ENCODE measurements around a stretch of chr11.

- PRO-cap = no peak
- RAMPAGE, long total RNA = no peak
These were observed 108.3 kb upstream of the PARVA start for GRCh38 chr11:12268950-12269533.

- PRO-cap = no peak
- RAMPAGE, long total RNA = no peak
These were observed 56.1 kb upstream of the PARVA start for GRCh38 chr11:12321247-12321744.

GRCh38 chr11:12329105-12329620 lies 48.2 kb upstream of the PARVA start:
- PRO-cap = no peak
- RAMPAGE, long total RNA = no peak

DNA sequence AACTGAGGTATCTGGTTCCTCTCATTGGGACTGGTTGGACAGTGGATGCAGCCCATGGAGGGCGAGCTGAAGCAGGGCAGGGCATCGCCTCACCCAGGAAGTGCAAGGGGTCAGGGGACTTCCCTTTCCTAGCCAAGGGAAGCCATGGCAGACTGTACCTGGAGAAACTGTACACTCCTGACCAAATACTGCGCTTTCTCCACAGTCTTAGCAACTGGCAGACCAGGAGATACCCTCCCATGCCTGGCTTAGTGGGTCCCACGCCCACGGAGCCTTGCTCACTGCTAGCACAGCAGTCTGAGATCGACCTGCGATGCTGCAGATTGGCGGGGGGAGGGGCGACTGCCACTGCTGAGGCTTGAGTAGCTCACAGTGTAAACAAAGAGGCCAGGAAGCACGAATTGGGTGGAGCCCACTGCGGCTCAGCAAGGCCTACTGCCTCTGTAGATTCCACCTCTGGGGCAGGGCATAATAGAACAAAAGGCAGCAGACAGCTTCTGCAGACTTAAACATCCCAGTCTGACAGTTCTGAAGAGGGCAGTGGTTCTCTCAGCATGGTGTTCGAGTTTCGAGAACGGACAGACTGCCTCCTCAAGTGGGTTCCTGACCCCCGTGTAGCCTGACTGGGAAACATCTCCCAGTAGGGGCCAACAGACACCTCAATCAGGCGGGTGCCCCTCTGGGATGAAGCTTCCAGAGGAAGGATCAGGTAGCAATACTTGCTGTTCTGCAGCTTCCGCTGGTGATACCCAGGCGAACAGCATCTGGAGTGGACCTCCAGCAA lies 11.1 kb upstream of the PARVA start:
- PRO-cap = no peak
- RAMPAGE, long total RNA = no peak

DNA sequence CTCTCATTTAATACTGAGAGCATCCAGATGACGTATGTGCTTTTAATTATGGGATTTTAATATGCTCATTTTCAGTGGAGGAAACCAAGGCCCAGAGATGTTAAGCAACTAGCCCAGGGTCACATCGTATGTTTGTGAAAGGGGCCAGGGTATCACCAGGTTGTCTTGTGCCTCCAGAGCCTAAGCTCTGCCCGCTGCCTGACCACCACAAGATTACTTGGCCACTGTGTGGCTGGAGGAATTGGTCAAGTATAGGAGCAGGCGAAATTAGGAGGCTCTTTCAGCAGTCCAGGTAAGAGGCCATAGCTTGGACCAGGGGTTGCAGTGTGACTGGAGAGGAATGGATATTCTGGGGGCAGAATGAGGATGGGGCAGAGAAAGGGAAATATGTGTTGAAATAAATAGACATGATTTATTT lies 49.2 kb downstream of the PARVA start:
- PRO-cap = no peak
- RAMPAGE, long total RNA = no peak

GRCh38 chr11:12529404-12530216 lies 144.6 kb upstream of the TEAD1 start:
- PRO-cap = no peak
- RAMPAGE, long total RNA = no peak

DNA sequence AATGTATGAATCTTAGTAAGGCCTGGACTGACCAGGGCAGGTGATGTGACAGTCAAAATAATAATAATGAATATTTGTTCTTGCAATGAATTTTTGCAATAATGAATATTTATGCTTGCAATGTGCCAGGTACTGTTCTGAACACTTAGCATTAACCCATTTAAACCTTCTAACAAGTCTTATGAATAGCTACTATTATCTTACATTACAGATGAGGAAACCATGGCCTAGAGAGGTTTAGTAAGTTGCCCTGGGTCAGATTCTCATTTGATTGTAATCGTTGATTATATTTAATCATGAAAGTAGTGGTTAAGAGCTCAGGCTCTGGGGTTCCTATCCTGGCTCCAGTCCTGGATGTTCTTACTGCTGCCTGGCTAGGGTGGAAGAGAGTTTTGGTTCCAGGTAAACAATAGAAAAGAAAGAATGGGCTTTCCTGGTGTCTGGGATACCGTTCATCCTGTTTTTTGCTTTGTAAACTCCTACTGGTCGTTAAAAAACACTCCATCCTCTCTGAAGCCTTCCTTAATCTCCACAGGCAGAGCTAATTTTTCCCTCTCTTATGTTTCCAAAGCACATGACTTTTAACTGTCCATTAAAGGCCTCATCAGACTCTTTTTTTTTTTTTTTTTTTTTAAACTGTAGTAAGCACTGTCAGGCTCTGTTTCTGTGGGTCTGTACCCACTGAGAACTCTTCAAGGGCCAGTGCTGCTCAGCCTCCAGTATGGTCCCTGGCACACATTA lies 103.9 kb downstream of the TEAD1 start:
- PRO-cap = no peak
- RAMPAGE, long total RNA = no peak

DNA sequence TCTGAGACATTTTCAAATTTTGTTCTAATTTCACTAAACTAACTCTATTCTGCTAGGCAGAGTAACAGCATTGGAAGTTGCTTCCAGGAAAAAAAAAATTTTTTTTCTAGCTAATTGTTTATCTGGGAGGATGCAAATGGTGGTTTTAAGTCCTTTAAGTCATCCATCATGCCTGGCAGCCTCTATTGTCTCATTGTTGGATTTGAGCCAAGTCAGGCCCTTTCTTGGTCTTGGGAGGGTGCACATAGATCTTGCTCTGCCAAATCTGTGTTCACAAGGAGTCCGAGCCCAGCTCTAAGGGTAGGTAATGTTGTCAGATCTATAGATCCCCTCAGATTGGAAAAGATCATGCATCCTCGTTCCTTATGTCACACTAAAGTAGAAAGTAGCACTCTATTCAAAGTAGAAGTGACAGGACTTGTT lies 166.2 kb upstream of the RASSF10 start:
- PRO-cap = no peak
- RAMPAGE, long total RNA = no peak

DNA sequence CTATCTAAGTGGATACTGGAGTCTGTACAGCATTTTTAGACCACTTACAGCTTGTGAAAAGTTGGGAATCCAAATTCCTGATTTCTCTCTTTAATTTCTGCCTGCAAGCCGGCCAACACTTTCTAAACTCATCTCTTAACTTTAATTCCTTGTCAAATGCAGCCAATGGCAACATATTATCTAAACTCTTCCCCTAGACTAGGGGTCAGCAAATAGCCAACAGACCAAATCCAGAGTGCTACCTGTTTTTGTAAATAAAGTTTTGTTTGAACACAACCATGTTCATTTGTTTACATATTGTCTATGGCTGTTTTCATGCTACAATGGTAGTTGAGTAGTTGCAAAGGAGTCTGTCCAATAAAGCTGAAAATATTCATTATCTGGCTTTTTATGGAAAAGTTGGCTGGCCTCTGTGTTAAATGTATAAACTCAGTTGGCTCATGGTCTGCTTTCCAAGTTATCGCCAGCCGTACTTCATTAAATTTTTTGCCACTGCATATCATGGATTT lies 37.2 kb upstream of the RASSF10 start:
- PRO-cap = no peak
- RAMPAGE, long total RNA = no peak

DNA sequence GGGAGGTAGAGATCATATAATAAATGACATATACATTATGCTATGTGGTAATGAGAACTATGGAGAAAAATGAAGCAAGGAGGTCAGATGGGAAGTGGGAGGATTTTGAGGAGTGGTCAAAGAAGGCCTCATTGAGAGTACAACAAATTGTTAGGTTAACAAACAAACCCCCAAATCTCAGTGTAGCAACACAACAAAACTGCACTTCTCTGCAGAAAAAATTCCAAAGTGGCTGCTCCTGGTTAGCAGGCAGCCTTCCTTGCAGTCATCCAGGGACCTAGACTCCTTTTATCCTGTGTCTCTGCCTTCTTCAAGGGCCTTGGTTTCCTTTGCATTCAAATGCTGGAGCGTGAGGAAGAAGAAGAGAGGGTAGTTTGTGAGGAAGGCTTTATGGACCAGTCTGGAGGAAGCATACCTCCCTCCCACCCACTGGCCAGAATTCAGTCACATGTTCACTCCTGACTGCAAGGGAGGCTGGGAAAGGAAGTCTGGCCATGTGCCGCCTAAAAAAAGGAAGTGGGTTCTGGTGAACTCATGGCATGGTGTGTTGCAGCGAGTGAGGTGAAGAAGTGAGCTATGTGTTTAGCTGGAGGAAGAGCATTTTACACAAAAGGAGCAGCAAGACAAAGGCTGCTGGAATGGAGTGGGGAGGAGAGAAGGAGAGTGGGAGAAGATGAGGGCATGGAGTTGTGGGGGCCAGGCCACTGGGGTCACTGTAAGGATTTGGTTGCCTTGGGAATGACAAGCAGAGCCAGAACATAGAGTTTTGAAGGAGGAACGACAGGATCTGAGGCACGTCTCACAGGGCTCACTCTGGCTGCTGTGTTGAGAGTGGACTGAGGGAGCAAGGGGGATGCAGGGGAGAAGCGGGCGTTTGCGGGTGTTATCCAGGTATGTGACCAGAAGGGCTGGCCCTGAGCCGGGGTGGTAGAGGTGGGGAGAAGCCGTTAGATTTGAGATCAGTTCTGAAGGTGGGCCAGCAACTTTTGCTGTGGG lies 26.1 kb downstream of the BMAL1 start:
- PRO-cap = no peak
- RAMPAGE, long total RNA = no peak

GRCh38 chr11:13357794-13358124 lies 80.2 kb downstream of the BMAL1 start:
- PRO-cap = no peak
- RAMPAGE, long total RNA = no peak

- PRO-cap = no peak
- RAMPAGE, long total RNA = no peak
These were observed 818 bp downstream of the BTBD10 start for GRCh38 chr11:13462166-13462642.

GRCh38 chr11:13487192-13487454 lies 8.7 kb downstream of the PTH start:
- PRO-cap = no peak
- RAMPAGE, long total RNA = no peak

DNA sequence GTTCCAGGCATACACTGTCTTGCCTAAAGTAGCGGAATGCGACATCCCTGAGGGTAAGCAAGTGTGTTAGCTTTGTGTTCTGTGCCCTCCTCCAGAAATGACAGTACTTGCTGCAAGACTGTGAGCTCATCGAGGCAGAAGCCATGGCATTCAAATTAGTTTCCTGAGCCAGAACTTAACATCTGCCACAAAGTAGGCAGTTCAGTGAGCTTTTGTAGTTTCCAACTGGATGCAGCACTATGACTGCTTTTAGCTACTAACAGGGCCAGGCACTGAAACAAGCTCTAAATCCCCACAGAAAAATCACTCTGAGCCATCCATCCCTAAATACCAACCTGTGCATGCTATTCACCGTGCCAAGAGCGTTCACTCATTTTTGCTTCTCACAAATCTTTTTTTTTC lies 1.2 kb upstream of the FAR1 start:
- PRO-cap = bidirectional peak, plus-strand start at position 204 of the sequence, minus-strand start at position 95 of the sequence
- RAMPAGE, long total RNA = no peak

DNA sequence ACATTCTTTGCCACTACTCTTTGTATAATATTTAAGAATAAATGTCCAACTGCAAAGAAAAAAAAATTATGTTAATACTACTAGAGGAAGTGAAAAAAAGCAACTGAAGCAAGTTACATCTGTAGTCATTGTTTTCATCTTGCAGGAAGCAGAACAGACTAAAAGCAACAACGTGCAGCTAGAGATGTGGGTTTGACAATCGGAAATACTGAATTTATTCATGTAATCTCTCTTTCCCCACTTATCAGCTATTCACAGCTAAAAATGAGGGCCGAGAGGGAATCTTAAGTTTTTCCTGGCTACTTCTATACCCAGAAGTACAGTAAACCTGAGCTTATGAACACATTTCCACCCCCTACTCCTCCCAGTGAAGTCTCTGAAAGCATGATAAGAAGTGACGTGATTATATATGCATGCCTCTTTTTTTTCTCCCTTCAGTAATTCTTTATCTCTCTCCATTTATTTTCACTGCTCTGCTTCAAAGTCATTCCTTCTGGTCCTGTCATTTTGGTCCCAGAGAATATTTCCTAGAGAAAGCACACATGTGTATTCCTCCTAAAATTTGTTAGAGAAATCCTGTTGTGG lies 116.5 kb downstream of the SPON1 start:
- PRO-cap = no peak
- RAMPAGE, long total RNA = no peak

GRCh38 chr11:14350281-14350812 lies 8.6 kb downstream of the RRAS2 start:
- PRO-cap = no peak
- RAMPAGE, long total RNA = no peak

DNA sequence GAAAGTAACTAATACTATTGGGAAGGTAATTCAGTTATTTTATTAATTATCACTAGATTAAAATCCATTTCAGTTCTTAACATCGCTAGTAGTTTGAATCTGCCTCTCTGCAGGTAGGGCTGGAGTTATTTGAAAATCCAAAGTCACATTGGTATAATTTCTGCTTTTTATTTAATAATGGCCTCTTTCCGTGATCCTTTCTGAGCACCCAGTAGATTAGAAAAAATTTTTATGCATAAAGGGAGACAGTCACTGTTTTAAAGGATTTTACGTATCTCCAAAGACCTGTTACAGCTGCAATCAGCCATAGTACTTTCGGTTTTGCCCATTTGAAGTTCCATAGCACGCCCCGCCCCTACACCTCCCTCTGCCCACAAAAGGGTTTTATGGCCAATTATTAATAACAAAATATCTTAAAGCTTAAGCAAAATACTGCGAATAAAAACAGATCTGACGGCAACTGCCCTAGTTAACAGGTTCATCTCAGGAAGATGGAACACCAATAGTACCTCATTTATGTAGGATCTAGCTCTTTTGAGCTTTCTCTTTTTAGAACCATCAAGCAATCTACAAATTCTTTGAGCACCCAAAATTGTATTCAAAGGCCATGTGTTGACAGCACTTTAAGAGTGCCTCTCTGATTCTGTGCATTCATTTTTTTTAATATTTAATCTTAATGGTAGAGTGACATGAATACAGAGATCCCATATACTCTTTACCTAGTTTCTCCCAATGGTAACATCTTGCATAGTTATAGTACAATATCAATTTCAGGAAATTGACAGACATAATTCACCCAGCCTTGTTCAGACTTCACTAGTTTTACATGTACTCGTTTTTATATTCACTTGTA lies 853 bp upstream of the COPB1 start:
- PRO-cap = no peak
- RAMPAGE, long total RNA = no peak

DNA sequence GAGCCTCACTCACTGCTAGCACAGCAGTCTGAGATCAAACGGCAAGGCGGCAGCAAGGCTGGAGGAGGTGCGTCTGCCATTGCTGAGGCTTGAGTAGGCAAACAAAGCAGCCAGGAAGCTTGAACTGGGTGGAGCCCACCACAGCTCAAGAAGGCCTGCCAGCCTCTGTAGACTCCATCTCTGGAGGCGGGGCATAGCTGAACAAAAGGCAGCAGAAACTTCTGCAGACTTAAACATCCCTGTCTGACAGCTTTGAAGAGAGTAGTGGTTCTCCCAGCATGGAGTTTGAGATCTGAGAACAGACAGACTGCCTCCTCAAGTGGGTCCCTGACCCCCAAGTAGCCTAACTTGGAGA lies 49.4 kb upstream of the PSMA1 start:
- PRO-cap = no peak
- RAMPAGE, long total RNA = no peak

GRCh38 chr11:14668716-14669345 lies 25.2 kb downstream of the PDE3B start:
- PRO-cap = no peak
- RAMPAGE, long total RNA = no peak

- PRO-cap = no peak
- RAMPAGE, long total RNA = no peak
These were observed 121.6 kb downstream of the PDE3B start for GRCh38 chr11:14764958-14765790.